Metastatic Lung Carcinoma in the Adrenal Gland (tissue), 1 donor: ENCODE measurements around the genes TBCB, COX7A1, ZNF345 and ZNF875.

- PRO-cap = no peak
Measured at GRCh38 chr19:35851252-35851739, 1.0 kb downstream of the NPHS1 start.

DNA sequence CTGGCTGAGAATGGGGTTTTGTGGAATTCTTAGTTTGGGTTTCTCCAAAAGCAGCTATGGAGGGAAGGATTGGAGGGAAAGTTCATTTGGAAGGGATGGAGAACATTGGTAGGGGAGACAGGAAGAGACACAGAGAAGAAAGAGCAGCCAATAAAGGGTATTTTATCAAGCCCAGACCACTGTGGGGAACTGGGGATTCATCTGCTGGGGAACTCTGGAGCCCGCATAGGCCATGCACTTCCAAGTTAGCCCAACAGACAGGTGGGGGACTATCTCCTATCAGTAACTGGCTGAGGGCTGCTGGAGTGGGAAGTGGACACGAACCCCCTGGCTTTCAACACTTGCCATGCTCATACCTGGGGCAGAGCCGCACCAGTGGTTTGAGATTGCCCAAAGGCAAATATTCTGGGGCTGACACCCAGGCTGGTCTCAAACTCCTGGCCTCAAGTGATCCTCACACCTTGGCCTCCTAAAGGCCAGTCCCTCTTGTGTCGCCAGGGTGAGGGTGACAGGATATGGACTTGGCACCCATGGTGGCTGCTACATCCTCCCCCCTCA, 15.3 kb upstream of the HCST start:
- PRO-cap = no peak

- PRO-cap = no peak
Measured at GRCh38 chr19:35904092-35904594, 1.8 kb downstream of the HCST start.

DNA sequence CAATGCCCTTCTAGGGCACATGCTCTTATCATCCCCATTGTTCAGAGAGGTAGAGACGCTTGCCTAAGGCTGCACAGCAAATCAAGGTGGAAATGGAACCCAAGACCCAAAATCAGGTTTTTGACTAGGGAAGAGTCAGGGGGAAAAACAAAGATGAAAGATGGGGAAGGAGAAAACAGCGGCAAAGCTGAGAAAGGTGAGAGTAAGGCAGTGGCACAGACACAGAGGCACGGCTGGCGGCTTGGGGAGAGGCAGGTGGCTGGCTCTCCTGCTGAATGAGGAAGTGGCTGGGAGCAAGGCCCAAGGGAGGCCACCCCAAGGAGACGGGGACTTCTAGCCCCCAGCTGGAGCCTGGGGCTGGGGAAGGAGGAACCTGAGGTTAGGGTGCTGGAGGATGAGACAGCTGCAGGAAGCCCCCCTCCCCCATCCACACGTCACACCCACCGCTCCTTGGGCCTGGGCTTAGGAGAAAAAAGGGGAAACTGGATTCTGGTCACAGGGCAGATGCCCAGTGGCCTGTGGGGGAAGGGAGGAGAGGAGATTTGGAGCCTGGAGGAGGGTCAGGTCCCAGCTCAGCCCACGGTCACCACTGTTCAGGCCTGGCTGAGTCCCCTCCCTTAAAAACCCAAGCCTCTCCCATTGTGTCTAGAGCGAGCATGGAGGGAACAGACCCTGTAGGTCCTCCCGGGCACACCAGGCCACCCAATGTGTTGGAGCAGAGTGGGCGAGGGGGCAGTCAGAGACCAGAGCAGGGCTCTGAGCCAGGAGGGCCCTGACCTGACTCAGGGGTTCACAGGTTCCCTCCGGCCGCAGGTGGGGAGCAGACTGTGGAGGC, 1.2 kb upstream of the TYROBP start:
- PRO-cap = unidirectional peak, plus-strand start at position 648 of the sequence

GRCh38 chr19:36015152-36016305, 1.5 kb upstream of the ALKBH6 start:
- PRO-cap = no peak

- PRO-cap = no peak
Measured at GRCh38 chr19:36017649-36018007, 3.6 kb upstream of the ALKBH6 start.

DNA sequence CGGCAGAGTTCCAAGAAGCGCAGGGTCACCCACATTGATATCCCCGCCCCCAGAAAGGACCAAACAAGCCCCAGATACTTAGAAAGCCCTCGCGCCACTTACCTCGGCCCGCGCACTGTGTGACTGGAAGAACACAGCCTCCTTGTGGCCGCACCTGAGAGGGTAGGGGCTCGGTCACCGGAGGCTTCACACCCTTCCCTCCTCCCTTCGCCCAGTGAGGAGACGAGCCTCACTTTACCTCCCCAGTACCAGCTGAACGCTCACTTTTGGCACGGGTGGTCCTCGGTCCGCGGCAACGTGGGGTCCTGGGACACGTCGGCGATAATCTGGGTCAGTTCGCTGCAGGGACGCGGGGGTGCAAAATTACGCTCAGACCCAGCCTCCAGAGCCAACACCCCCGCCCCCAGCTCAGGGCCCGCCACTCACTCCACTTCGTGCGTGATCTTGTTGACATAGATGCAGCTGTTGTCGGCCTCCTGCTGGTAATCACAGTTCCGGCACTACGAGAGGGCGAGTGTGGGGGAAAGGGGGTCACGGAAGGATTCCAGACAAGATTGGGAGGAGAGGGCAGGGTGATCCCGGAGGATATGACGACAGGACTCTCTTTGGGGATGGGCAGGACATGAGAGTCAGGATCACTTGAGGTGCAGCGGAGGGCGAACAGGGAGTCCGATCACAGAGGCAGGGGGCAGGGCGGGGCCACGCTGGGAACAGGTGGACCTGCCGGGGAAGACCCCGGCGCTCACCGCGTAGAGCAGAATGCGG, 580 bp downstream of the POLR2I start:
- PRO-cap = unidirectional peak, plus-strand start at position 642 of the sequence

GRCh38 chr19:36115094-36115923, at the start of gene TBCB:
TBCB (plus strand) TSS chr19:36115468.
- PRO-cap = bidirectional peak, plus-strand start at chr19:36115488, minus-strand start at chr19:36115157; bidirectional peak, plus-strand start at chr19:36115788, minus-strand start at chr19:36115671

- PRO-cap = no peak
Measured at GRCh38 chr19:36115924-36116462, 725 bp downstream of the TBCB start.

DNA sequence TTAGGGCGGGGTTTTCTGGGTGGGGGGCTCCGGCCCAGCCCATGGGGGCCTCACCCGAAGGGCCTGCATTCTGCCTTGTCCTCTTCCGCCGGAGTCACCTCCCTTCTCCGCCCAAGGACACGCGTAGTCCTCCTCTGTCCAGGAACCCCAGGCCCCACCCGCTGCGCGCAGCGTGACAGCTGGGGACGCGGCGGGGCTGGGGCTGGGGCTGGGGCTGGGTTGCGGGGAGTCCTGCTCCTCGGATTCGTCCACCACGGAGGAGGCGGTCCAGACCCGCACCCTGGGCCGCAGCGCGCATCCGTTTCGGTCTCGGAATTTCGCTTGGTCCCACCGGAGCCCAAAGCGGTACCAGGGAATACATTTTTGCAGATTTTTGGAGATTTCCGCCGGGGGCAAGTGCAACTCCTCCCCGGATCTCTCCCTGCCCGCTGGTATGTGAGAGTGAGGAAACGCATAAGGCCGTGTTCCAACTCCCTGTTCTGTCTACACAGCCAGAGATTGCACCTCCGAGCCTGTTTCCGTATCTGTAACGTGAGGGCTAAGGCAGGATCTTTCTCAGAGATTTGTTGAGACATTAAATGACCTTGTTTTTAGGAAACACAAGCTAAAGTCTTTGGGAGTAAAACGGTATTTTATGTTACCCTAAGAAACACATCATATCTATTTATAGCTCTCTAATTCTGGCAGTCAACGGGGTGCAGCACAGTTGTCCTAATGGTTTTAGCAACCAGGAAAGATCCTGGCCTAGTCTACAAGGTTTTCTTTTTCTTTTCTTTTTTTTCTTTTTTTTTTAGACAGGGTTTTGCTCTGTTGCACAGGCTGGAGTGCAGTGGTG, at the start of gene COX7A1:
COX7A1 (minus strand) TSS at position 109 of the 835 bp plus-strand sequence.
- PRO-cap = bidirectional peak, plus-strand start at position 247 of the sequence, minus-strand start at position 96 of the sequence

DNA sequence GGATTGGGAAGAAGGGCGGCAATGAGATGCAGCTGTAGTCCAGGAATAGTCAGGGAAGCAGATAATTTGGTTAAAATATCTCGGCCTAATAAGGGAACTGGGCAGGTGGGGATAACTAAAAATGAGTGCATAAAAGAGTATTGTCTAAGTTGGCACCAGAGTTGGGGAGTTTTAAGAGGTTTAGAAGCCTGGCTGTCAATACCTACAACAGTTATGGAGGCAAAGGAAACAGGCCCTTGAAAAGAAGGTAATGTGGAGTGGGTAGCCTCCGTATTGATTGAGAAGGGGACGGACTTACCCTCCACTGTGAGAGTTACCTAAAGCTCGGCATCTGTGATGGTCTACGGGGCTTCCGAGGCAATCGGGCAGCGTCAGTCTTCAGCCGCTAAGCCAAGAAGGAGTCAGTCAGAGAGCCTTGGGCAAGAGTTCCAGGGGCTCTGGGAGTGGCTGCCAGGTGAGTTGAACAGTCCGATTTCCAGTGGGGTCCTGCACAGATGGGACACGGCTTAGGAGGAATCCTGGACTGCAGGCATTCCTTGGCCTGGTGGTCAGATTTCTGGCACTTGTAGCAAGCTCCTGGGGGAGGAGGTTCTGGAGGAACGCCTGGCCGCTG, 6.2 kb upstream of the COX7A1 start:
- PRO-cap = no peak

- PRO-cap = no peak
Measured at GRCh38 chr19:36238063-36239482, 23.7 kb downstream of the ZNF146 start.

- PRO-cap = no peak
Measured at GRCh38 chr19:36331259-36331610, 47.8 kb downstream of the ZFP14 start.

DNA sequence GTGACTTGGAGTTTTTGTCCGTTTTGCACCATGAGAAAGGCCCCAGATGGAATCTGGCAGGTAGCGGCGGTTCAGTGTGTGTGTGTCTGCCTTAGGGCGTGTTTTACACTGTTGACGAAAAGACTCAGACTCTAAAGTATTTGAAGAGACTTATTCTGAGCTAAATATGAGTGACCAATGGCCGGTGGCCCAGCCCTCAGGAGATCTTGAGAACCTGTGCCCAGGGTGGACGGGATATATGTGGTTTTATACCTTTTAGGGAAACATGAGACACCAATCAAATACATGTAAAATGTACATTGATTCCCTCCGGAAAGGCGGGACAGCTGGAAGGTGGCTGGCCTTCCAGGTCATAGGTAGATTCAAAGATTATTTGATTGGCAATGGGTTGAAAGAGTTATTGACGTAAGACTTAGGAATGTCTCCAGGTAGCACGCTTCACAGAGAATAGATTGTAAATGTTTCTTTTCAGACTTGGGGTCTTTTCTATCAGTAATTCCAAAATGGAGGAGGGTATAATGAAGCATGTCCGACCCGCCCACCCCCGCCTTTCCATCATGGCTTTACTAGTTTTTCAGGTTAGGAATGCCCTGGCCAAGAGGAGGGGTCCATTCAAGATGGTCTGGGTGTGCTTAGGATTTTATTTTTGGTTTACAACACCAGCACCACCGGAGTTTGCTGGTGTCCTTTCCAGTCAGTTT, 975 bp upstream of the ZNF529 start:
- PRO-cap = no peak

GRCh38 chr19:36850632-36851596, at the start of gene ZNF345:
ZNF345 (plus strand) TSS chr19:36850876.
- PRO-cap = bidirectional peak, plus-strand start at chr19:36850853, minus-strand start at chr19:36850787

DNA sequence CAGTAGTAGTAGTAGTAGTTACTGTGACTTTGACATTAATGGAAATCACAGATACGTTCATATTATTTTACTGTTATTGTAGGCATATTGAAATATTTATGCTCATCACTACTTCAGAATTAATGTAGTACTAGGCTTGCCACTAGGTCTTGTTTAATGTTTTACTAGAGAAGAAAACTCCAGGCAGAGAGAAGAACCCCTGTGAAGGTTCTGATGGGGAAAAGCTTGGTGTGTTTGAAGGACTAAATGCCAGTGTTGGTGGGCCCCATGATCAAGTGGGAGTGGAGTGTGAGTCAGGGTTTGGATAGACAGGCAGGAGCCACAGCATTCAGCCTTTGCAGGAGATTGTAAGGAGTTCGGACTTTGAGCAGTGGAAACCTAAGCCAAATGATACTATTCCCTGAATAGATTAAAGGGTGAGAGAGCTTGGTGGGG, 21.3 kb downstream of the ZNF383 start:
- PRO-cap = no peak

- PRO-cap = bidirectional peak, plus-strand start at chr19:37317911, minus-strand start at chr19:37317665
Measured at GRCh38 chr19:37317386-37318367, 16.8 kb upstream of the ZNF875 start.

- PRO-cap = unidirectional peak, plus-strand start at chr19:37334649
Measured at GRCh38 chr19:37334110-37335299, at the start of gene ZNF875. ZNF875 (plus strand) TSS chr19:37334649.

DNA sequence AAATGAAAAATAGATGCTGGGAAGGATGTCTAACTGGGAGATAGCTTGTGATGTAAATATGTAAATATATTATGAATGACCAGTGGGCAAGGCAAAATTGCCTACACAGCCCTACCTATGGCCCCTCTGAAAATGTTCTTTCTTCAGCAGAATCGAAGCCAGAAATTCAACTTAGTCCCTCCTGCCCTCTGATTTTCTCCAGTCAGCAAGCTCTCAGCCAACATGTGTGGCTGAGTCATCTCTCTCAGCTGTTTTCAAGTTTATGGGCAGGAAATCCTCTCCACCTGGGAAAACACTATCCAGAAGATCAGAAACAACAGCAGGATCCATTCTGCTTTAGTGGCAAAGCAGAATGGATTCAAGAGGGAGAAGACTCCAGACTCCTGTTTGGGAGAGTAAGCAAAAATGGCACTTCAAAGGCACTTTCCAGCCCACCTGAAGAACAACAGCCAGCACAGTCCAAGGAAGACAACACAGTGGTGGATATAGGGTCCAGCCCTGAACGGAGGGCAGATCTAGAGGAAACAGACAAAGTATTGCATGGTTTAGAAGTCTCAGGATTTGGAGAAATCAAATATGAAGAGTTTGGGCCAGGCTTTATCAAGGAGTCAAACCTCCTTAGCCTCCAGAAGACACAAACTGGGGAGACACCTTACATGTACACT, 8.8 kb upstream of the ZNF527 start:
- PRO-cap = no peak

- PRO-cap = no peak
Measured at GRCh38 chr19:37707713-37708069, 11.9 kb downstream of the ZNF607 start.